RPMI7951 (cell line): ENCODE measurements around the gene GABRB1.

- RAMPAGE, long total RNA = no peak
Measured at GRCh38 chr4:40648839-40649288, 19.2 kb upstream of the RBM47 start.

- RAMPAGE, long total RNA = no peak
Measured at GRCh38 chr4:40713223-40713469, 36.6 kb upstream of the NSUN7 start.

DNA sequence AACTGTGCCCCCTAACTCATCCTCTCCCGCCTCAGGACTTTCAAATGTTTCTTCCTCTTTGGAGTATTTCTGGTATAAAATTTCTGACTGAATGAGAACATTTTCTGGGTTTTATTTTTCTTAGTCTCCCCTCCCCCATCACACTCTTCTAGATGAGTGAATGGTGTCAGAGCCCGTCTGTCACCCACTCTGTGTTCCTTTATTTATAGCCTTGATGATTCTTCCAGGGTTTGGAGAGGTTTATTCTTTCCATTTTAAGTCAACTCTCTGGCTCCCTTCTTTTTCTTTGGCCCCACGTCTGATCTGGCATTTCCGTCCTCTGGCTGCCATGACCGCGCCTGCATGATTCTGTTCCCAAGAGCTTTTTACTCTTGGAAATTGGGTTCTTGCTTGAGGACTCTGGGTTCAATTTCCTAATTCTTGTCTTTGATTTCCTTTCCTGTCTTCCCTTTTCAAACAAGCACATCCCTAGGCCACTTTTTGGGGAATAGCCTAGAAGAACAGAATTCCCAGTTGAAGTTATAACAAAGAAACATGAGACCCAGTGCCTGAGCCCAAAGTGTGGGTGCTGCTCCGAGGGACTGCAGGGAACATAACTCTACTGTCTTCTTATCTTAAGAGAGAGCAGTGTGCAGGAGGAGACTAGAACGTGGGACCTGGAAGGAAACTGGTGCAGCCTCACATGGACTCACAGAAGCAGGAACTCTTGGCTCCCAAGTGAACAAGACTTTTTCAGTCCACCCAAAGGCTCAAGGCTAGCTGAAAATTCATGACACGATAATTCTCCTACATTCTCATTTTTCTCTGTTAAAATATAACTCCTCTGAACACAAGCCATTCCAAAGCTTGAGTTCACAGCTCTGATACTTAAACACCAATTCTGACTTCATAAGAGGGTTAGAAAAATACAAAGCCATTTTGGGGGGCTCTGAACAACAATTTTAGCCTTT, 129.1 kb downstream of the NSUN7 start:
- RAMPAGE, long total RNA = no peak

DNA sequence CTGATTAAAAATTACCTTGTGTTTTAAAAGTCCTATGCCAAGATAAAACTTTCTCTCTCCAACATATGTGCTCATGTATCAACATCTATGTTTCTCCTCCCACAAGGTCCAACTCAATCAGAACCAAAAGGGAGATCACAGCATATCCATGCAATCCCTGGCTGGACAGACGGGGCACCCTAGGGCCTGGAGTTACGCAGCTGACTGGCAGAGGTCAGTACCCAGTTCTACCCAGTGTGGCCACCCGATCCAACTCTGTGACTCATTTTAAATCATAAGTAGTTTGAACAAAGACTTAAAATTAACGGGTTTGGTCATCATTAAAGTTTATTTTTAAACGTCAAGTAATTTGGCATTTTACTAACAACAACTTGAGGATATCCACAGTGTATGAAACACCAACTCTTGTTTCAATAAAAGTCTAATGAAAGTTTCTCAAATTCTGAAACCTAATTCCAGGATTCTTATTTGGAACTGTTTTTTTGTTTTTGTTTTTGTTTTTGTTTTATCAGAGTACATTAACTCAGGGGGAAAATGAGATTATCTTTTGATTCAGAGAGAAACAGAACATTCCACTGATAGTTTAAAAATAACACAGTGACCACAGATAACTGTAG, 59.5 kb downstream of the APBB2 start:
- RAMPAGE, long total RNA = no peak

GRCh38 chr4:41255765-41256558, 766 bp upstream of the UCHL1 start:
- RAMPAGE, long total RNA = no peak

- RAMPAGE, long total RNA = no peak
Measured at GRCh38 chr4:41318757-41319197, 62.0 kb downstream of the UCHL1 start.

DNA sequence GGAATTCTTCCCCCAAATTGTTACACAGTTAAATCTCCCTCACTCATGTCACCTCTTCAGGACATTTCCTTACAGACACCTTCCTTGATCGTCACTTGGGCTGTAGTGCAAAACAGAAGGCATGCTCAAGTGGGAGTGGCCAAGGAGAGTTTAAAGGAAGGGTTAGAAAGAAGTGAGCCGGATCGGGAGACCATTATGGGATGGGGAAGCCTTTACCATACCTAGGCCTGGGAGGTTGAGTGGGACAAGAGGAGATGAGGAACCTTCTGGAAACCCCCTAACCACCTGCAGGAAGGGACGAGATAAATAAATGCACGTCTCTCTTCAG, 102.7 kb downstream of the UCHL1 start:
- RAMPAGE, long total RNA = no peak

GRCh38 chr4:41361659-41361877, 104.8 kb downstream of the UCHL1 start:
- RAMPAGE, long total RNA = no peak

DNA sequence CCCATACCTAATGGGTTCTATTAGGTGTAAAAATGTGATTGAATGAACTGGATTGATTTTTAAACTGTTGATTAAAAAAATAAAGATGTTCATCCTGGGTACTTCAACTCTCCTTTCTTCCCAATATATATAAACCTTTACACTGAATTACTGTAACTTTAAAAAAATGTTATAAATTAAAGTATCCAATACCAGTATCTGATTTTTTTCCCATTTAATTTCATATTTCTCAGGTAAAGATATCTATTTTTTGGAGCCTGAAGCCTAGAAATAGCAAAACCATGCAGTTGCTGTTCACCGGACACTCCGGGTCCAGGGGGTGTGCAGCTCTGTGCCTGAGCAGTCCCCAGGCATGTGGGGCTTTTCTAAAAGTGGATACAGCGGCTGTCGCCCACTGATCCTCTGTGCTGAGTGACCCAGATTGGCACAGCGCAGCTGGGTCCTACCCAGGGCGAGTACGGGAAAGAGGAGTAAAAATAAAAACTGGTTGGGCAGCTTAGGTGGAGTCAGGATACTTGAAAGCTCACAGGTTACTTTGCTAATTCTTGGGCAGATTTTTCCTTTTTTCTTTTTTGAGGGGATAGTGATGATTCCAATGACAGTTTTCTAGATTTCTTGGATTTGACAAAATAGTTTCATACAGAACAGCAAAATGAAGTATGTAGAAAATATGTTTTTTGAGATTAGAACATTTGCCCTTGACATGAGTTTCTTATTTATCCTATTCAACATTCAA, 118.8 kb downstream of the UCHL1 start:
- RAMPAGE, long total RNA = no peak

DNA sequence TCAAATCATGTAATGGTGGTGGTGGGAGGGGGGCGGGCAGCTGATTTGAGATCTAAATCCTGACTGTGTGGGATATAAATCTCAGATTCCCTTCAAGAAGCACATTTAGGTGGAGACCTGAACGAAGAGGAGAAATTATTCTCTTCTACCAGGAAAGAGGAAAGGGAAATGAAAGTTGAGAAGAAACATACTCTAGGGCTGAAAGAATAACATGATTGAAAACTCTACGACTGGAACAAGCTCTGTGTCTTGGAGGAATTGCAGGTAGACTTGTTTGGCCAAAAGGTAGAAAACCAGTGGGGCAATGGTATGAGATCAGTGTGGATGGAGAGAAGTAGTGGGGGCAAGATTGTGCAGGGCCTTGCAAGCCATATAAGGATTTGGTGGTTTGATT, 30.1 kb upstream of the LIMCH1 start:
- RAMPAGE, long total RNA = no peak

DNA sequence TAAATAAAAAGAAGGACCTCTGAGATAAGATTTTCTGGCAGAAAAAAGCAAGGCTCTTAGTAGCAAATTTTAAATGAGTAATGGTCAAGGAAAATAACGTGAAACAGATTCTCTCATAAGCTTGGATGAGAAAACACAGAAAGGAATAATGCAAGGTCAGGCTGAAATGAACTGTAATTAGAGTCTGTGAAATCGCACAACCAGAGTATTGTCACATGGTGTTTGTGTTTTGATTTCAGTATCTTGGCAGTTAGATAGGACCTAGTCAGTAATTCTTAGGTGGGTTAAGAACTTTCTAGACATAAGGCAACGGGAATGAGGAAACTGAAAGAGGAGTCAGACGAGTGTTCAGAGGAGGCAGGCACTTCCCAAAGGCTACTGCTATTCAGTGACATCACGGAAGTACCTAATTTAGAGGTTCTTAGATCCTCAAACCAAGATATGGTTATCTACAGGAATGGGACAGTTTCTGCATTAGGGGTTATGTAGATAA, 34.6 kb downstream of the LIMCH1 start:
- RAMPAGE, long total RNA = no peak

GRCh38 chr4:41656331-41657012, 92.1 kb downstream of the PHOX2B start:
- RAMPAGE, long total RNA = no peak

DNA sequence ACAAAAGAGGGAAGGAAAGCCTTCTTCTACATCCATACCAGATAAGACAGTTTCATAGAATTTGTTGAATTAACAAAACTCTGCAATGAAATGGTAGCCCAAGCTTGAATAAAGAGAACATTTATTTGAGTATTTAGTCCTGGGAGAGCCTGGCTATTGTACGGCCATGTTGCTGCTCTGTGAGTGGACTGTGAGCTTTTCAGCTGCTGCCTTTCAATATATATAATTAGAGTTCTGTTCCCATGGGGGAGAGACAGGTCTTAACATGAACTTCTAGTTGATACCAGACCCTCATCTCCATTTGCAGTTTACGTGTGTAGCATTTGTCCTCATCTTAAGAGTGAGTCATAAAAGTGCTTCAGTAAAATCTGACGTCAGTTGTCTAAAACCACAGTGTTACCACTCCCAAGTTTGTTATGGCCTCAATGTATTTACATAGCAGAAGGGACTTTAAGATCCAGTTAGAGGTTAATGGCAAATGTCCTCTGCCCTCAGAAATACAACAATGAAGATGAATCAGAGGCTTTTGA, 38.7 kb downstream of the PHOX2B start:
- RAMPAGE, long total RNA = no peak

DNA sequence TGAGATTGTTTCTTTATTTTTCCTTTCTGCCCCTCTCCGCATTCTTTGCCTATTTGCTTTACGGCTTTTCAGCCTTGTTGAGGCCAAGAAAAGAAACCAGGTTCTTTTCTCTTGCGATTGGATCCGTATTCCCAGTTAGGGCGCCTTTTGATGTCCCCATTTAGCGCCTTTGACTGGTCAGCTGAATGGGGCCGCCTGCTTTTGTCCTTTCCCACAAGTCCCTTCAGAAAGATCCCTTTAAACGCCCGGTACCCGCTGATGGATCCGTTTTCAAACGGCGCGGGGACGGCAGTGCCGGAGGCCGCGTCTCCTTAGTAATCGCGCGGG, 54.0 kb upstream of the TMEM33 start:
- RAMPAGE, long total RNA = no peak

DNA sequence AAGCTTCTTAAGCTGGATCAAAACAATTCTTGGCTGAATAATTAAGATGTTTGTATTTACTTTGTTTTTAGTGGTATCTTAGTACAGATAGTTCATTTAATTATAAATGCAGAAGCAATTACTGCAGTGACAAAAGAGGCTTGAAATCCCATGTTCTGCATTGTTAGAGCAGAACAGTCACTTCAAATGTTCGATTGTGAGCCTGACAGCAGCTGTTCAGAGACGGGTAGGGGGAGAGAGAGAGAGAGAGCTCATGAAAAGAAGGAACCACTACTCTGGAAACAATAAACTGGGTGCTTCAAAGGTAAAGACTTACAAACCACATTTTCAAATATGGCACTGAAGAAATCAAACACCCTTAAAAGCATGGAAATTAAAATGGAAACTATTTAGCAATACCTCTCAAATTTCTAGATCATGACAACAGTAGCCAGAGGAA, 20.7 kb downstream of the ATP8A1 start:
- RAMPAGE, long total RNA = no peak

DNA sequence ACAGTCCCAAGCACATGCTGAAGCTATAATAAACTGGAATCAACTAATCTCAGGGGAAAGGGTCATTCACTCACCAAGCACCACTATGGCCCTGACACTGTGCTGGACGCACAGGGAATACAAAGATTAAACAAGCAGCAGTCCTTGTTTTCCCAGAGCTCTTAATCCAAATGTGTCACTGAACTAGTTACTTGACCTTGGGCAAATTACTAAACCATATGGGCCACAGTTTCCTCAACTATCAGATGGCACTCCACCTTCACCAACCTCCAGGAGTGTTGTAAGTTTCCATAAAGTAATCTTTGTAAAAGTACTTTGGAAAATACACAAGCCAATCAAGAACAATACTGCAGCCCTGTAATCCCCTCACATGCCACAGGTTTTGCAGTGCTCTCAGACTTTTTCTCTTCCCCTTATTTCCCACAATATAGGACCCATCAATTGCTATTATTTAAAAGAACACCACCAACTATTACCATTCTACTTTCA, 1.9 kb downstream of the ATP8A1 start:
- RAMPAGE, long total RNA = no peak

DNA sequence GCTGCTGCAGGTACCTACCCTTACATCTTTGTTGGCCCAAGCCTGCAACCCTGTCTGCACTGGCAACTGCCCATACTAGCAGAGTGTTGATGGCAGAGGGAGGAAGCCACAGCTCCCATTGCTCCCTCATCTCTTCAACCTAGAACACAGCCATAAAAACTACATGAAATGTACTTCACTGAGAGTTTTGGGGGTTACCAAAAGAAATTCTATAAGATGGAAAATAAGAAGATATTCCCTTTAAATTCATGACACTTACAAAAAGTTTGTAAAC, 15.0 kb upstream of the ATP8A1 start:
- RAMPAGE, long total RNA = no peak

- RAMPAGE, long total RNA = no peak
Measured at GRCh38 chr4:47031086-47031903, at the start of gene GABRB1. Gene GABRB1, plus strand, starts transcription at chr4:47031567.

- RAMPAGE, long total RNA = no peak
Measured at GRCh38 chr4:47836420-47837347, 1.2 kb downstream of the CORIN start.

DNA sequence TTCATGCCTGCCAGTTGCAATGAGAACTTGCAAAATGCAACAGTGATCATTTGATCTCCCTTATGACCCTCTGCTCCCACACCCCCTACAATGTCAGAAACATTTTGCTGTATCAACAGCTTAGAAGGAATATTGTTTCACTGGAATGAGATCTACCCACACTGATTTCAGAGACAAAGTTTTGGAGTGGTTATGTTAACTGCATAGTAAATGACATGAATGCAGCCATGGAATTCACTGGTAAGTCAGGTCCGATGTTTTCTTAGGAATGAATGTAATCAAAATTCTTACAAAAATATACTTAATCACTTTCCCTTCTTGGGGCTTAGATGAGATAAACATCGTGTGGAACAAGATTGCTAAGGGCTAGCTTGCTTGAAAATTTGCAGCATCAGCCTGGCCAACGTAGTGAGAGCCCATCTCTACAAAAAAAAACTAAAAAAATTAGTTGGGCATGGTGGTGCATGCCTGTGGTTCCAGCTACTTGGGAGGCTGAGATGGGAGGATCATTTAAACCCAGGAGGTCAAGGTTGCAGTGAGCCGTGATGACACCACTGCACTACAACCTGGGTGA, 5.9 kb downstream of the NIPAL1 start:
- RAMPAGE, long total RNA = no peak